Vermiform appendix (tissue), 1 donor: ENCODE results near the gene RFX8.

- PRO-cap: no peak
Observed at GRCh38 chr2:100957939-100958520, 44.1 kb upstream of the RPL31 start.

GRCh38 chr2:100976782-100977501 lies 25.1 kb upstream of the RPL31 start:
- PRO-cap: no peak

- PRO-cap: no peak
Observed at GRCh38 chr2:101007284-101008536, 5.6 kb downstream of the RPL31 start.

- PRO-cap: no peak
Observed at GRCh38 chr2:101035908-101036369, 33.9 kb downstream of the RPL31 start.

GRCh38 chr2:101064844-101065892 lies 63.1 kb downstream of the RPL31 start:
- PRO-cap: no peak

- PRO-cap: no peak
Observed at GRCh38 chr2:101111740-101112384, 39.3 kb downstream of the TBC1D8 start.

DNA sequence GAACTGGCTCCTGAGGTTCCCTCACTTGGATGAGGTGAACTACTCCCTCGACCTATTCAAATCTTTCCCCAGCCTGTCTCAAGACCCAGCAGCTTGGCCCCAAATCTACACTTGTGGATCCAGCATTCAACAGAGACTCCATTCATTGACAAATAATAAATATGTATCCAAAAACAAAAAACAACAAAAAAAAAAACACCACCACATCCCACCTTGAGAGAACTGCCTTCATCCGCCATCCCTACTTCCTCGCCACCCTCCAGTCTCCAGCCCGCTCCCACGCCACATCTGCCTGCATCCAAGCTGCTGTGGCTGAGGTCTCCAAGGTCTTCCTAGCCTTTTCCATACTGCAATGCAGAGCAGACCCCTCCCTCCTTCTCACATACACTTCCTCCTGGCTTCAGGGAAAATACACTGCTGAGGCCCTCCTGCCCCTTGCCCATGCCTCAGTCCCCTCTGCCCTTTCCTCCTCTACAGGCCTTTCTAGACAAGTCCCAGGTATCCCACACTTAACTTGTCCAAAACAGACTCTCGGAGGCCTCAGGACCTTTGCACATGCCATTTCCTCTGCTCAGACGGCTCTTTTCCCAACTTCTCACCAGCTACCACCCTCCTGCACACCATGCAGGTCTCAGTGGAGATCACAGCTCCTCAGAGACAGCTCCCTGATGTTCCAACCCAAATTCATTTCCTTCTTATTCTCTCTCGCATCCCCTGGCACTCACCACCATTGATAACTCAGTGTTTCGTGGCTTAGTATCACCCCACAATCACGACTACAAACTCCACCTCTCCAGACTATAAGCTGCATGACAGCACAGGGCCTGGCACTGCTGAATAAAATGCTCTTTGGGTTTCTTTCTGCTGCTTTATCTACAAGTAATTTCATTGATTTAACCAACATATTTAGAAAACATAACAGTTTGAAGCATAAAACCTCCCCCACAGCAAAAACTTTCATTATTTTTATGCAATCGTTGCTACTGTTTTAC lies 11.7 kb downstream of the TBC1D8 start:
- PRO-cap: no peak

DNA sequence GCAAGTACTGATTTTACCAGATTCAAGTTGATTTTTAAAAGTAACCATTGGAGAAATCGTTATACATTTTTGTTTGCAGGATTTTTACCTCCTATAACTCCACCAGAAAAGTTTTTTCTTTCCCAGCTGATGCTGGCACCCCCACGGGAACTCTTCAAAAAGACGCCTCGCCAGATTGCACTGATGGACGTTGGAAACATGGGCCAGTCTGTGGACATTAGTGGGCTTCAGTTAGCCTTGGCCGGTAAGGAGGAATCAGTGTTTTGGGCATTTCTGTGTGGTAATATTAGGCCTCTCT lies 5.0 kb downstream of the CNOT11 start:
- PRO-cap: no peak

GRCh38 chr2:101273611-101274640 lies 21.2 kb downstream of the CNOT11 start:
- PRO-cap: no peak

DNA sequence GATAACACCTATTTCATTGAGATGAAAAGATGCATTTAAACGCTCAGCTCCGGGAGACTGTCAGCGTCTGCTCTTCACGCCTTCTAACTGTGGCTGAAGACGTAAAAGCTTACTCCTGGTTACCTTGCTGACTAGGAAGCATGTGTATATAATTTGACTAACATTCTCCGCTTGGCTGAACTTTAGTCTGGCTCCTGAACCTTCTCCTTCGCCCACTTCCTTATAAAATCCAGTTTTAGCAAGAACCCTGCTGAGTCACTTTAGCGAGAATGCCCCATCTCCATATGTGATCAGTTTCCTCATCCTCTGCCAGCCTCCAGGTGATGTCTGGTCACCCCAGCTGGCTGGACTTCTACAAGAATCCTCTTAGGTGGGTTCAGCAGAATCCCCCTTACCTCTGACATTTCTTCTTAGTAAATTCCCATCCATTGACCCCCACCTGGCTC lies 12.8 kb upstream of the CREG2 start:
- PRO-cap: no peak

DNA sequence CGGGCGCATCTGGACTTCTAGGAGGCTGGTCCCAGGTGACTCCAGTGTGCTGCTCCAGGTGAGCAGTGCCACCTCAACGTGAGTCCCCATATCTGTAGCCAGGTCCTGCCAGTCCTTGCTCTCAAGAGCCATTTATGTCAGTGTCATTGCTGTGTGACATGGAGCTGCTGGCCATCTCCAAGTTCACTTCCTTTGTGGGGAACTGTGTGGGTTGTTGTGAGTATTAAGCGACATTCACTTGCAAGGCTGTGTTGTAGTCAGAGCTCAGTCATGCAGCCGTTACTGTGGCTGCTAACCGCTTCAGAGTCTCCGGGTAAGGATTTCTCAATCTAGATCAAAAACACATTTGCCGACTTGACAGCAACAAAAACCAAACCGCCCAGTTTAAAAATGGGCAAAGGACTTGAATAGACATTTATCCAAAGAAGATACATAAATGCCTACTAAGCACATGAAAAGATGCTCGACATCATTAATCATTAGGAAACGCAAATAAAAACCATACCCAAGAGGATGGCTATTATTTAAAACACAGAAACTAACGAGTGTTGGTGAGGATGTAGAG lies at the start of gene RFX8:
Gene RFX8 (minus strand): TSS at position 196 of the 565 bp plus-strand sequence.
- PRO-cap: bidirectional peak, plus-strand start at position 251 of the sequence, minus-strand start at position 194 of the sequence

DNA sequence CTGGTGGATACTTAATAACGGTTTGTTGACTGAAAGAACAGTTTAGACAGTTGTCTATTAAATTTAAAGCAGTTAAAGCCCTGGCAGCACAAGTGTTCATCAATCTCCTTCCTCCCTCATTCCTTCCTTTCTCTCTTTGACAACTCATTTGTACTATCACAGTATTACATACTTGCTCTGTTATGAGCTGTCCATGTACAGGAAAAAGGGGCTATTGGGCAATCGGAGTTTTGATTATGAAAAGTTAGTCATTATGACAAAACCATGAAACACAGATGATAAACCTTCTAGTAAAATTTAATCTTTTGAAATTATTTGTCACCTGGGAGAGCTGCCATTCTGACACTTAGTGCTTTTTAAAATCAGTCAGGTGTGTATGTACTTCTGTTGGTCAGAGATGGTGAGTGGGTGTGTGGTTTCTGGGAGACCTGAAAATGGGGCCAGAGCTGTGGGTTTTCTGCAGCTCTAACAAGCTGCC lies 39.3 kb downstream of the MAP4K4 start:
- PRO-cap: no peak

GRCh38 chr2:101766720-101767566 lies 69.4 kb downstream of the MAP4K4 start:
- PRO-cap: no peak

DNA sequence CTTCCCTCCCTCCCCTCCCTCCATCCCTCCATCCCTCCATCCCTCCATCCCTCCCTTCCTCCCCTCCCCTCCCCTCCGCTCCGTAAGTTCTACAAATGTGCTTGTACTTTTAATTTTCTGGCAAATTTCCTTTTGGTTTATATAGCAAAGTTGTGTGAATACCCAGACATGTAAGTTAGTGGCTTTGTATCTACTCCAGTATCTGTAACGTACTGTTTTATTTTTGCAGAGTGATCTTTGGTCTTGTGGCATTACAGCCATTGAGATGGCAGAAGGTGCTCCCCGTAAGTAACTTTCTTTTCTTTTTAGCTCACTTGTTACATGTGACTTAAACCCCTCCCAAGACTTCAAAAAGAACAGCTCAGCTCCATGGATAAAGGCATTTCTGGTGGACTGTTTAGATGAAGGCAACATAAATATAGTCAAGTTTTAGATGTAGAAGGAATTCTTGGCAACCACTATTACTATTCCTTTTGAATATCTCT lies 136.7 kb downstream of the MAP4K4 start:
- PRO-cap: no peak

- PRO-cap: no peak
Observed at GRCh38 chr2:101893432-101894391, 98.0 kb upstream of the IL1R2 start.

GRCh38 chr2:101962833-101963369 lies 28.9 kb upstream of the IL1R2 start:
- PRO-cap: no peak

GRCh38 chr2:101983538-101983841 lies 8.3 kb upstream of the IL1R2 start:
- PRO-cap: no peak

- PRO-cap: no peak
Observed at GRCh38 chr2:101989795-101990142, 2.0 kb upstream of the IL1R2 start.

DNA sequence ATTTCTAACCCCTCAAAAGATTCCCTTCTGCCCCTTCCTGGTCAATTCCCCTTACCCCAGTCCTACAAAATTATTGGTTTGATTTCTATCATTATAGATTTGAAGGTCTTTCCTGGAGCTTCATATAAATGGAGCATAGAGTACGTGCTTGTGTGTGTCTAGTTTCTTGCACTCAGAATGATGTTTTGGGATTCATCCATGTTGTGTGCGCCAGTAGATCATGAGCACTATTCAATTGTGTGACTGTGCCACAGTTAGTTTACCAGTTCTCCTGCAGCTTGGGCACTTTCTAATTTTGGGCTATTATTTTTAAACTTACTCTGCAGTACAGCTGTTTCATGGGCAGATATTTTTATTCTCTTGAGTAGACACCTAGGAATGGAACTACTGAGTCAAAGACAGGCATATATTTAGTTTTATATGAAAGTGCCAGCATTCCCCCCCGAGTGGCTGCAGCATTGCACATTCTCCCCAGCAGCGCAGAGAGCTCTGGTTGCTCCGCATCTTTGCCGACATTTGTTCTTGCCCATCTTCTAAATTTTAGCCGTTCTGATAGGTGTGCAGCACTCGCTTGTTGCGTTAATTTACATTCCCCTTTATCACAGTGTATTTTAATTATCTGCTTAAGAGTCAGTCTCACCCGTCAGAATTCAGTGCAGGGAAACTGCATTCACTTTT lies 74.8 kb downstream of the IL1R2 start:
- PRO-cap: no peak

GRCh38 chr2:102187290-102188318 lies 781 bp downstream of the IL1RL2 start:
- PRO-cap: bidirectional peak, plus-strand start at chr2:102188052, minus-strand start at chr2:102188044